ENCODE measurements around a stretch of chr2.

GRCh38 chr2:43276598-43277844, 50.6 kb upstream of the ZFP36L2 start:
- PRO-cap, 2 experiments, result peak in 2 of 2 experiments; most common plus-strand start chr2:43276831 (in 2); most common minus-strand start chr2:43276804 (in 2)
- RAMPAGE, long total RNA, 5 experiments, result no peak in any of the 5 experiments

GRCh38 chr2:43331341-43331927, 105.0 kb upstream of the ZFP36L2 start:
- PRO-cap, 2 experiments, result peak in 1 of 2 experiments; most common plus-strand start chr2:43331613 (in 1); most common minus-strand start chr2:43331555 (in 1)
- RAMPAGE, long total RNA, 5 experiments, result no peak in any of the 5 experiments

GRCh38 chr2:43456251-43456633, 139.6 kb downstream of the THADA start:
- PRO-cap, 2 experiments, result no peak in any of the 2 experiments
- RAMPAGE, long total RNA, 5 experiments, result no peak in any of the 5 experiments

GRCh38 chr2:43666402-43666601, 9.9 kb downstream of the C1GALT1C1L start:
- PRO-cap, 2 experiments, result no peak in any of the 2 experiments
- RAMPAGE, long total RNA, 5 experiments, result no peak in any of the 5 experiments

DNA sequence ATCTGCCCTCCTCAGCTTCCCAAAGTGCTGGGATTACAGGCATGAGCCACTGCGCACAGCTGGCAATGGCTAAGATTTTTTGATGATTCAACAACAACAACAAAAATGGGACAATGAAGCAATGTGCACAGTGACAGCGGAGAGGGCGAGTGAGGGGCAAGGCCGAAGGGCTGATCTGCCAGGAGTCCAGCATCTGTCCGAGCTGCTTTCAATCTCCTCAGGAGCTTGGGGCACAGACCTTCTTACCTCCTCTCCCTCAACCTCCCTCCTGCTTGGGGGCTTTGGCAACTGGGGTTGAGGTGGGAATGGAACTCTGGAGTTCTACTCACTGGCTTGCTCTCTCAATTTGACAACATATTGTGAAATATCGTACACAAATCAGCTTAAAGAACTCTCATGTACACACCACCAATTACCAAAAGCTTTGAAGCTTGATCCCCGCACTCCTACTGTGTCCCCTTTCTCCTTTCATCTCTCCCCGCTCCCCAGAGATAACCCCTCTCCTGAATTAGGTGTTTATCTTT, 3.5 kb downstream of the ABCG8 start:
- PRO-cap, 2 experiments, result no peak in any of the 2 experiments
- RAMPAGE, long total RNA, 5 experiments, result no peak in any of the 5 experiments

- PRO-cap, 2 experiments, result no peak in any of the 2 experiments
- RAMPAGE, long total RNA, 5 experiments, result no peak in any of the 5 experiments
Observed at GRCh38 chr2:44081405-44081882, 85.7 kb upstream of the LRPPRC start.

DNA sequence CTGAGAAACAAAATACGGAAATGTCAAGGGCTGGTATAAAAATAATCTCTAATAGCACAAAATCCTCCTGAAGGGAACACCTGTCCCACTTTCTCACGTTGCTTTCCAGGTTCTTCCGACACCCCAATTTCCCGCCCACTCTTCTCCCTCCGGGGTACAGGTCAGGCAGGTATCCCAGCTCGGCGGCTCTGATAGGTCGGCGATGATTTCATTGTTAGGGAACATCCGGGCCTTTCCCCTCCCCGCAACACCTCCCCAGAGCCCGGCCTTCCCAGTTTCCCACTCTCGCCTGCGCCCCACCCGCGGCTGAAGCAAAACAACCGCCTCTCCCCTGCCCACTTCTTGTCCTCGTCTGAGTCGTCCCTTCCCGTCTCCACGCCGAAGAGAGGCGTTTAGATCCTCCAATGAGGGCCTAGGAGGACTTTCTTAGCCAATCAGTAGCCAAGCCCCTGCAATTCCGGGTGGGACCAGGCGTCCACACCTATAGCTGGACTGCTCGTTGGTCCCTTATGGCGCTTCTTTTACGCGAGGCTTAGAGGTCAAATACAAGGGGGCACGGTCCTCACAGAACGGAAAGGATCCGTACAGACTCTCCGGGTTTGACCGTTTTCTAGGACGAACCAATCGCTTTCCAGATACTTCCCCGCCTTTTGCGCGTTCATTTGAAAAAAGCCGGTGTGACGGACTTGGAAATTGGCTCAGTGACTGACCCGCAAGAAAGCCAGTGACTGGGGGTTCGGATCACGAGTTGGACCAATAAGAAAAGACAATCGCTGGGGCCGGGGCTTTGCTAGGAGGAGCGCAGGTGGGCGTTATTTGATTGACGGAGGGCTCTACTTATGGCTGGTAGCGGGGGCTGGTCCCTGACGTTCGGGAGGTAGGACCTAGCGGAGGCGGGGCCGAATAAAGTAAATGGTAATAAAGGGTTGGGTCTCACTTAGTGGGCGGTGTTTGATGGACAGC, 729 bp upstream of the PPM1B start:
- PRO-cap, 2 experiments, result peak in 2 of 2 experiments; most common plus-strand start position 258 of the sequence (in 1); most common minus-strand start position 354 of the sequence (in 2)
- RAMPAGE, long total RNA, 5 experiments, result no peak in any of the 5 experiments

GRCh38 chr2:44351386-44352185, 9.7 kb downstream of the PREPL start:
- PRO-cap, 2 experiments, result no peak in any of the 2 experiments
- RAMPAGE, long total RNA, 5 experiments, result no peak in any of the 5 experiments

GRCh38 chr2:44503639-44504130, 141.9 kb downstream of the CAMKMT start:
- PRO-cap, 2 experiments, result no peak in any of the 2 experiments
- RAMPAGE, long total RNA, 5 experiments, result no peak in any of the 5 experiments

- PRO-cap, 2 experiments, result no peak in any of the 2 experiments
- RAMPAGE, long total RNA, 5 experiments, result no peak in any of the 5 experiments
Observed at GRCh38 chr2:45168657-45169265, 159.5 kb upstream of the SIX2 start.

DNA sequence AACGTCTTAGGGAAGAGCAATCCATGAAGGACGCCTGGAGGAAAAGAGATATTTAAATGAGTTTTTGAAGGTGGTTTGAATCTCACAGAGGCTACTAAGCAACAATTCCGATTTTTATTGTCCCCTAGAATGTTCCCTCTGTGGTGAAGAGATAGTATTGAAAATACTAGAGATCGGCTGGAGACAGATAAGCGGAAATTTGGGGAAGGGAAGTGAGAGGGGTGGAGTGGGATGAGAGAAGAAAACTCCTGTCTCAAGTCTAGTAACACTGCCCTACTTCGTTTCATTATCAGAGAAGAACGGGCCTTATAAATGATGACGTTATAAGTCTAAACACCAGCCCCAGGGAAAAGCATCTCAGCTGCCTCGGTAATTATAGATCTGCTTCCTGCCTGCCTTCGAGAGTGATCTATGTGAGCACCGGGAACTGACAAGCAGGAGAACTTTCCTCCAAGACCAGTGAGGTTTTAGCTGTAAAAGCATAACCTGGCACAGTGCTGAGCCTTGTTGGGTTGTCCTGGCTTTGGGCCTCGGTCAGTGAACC, 227.8 kb upstream of the SIX2 start:
- PRO-cap, 2 experiments, result no peak in any of the 2 experiments
- RAMPAGE, long total RNA, 5 experiments, result no peak in any of the 5 experiments

GRCh38 chr2:45274127-45274599, 264.9 kb upstream of the SIX2 start:
- PRO-cap, 2 experiments, result no peak in any of the 2 experiments
- RAMPAGE, long total RNA, 5 experiments, result no peak in any of the 5 experiments

DNA sequence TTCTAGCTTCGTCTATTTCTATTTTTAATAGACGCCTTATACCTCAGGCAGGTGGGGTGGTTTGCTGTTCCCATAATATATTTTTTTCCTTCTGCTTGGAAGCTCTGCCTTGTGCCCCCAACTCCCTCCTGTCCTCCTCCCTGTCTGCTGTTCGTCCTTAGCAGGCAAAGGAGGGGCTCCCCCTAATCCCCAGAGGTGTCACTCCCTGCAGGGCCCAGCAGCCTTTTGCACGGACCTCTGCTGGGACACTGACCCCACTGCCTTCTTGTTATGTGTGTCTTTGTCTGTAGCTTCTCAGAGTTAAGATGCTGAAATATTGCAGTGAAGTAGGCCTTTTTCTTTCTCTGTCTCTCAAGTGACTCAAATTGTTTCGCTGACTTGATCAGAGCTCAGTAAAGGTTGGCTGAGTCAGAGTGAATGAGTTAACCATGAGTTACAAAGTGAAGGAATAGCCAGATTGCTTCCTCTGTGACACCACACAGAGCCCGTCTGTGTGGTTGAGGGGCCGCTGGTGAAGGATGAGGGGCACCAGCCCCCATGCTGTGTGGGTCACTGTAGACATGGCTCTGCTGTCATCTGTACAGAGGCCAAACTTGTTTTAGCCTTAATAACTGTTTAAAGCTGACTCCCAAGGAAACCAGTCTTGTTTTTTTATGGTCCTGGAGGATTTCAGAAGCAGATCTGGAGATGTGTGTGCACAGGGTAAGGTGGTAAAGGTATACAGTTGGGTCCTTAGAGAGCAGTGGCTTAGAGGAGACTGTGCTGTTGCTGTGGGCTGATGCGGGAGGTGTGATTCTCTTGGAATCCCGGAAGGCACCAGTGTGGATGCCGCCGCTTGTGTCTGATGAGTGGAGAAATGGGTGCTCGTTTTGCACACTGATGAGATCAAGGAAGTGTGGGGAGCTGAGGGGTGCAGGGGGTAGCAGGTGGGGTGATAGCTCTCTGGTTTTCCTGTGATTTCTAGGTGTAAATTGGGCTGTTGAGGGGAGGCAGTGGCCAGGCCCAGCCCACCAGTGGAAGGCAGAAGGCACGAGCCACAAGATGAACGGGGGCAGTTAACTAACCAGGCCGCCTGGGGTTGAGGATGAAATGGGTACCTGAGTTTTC, 47.9 kb downstream of the PRKCE start:
- PRO-cap, 2 experiments, result no peak in any of the 2 experiments
- RAMPAGE, long total RNA, 5 experiments, result no peak in any of the 5 experiments

DNA sequence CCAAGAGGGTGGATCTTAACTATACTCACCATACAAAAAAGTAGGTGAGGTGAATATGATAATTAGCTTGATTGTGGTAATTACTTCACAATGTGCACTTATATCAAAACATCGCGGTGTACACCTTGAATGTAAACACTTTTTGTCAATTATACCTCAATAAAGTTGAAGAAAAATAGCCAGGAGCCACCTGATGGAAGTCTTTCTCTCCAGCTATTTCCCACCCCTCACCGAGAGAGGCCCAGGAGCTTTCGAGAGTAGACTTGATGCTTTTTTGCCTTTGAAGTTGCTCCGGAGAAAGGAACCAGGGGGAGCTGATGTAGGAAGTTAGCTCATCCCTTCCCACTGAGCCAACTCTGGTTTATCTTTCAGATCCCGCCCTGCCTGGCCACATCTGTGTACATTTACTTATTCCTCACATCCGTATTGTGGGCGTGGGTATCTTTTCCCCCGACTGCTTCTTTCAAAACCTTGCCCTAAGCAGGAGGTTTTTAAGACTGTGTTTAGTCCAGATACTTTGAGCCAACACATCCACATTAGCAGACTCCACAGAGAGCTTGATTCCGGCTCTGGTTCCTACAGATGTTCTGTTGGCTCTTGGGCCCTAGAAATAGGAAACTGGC, 91.9 kb downstream of the PRKCE start:
- PRO-cap, 2 experiments, result peak in 1 of 2 experiments; most common minus-strand start position 358 of the sequence (in 1)
- RAMPAGE, long total RNA, 5 experiments, result no peak in any of the 5 experiments

GRCh38 chr2:45786808-45787368, 135.4 kb downstream of the PRKCE start:
- PRO-cap, 2 experiments, result no peak in any of the 2 experiments
- RAMPAGE, long total RNA, 5 experiments, result no peak in any of the 5 experiments

DNA sequence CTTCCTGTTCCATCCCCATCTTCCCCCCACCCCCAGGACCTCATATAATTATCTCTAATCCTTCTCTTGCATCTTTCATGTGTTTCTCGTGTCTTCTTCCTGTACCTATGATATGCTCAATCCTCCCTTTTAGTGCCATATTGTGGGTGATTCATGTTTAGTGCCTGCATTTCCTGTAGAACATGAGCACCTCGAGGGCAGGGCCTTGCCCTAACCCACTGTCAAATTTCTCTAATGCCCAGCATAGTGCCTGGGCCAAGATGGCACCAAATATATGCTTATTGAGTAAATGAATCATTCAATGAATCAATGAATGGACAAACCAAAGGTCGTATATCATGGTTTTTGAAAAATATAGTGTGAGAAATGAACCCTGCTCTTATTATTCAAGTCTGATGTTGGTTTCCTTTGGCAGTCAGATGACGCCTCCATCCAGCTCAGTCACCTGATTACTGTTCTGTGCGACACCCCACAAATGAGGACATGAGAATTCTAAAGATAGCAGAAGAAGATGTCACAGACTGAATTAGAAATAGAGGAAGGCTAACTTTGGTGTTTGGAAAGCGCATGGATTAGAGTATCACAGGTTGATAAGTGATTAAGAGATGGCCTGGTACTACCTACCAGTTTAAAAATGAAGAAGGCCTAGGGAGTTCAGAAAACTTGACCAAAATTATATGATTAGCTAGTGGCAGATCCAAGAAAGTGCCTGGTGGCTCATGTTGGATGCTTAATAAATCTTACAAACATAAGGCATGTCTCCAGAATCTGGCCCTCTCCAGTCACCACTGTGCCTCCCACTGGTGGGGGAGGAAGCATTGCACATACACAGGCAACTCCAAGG, 278.4 kb downstream of the PRKCE start:
- PRO-cap, 2 experiments, result no peak in any of the 2 experiments
- RAMPAGE, long total RNA, 5 experiments, result no peak in any of the 5 experiments

- PRO-cap, 2 experiments, result no peak in any of the 2 experiments
- RAMPAGE, long total RNA, 5 experiments, result no peak in any of the 5 experiments
Observed at GRCh38 chr2:46024998-46025424, 272.2 kb upstream of the EPAS1 start.

GRCh38 chr2:46299497-46300096, 2.4 kb downstream of the EPAS1 start:
- PRO-cap, 2 experiments, result peak in 2 of 2 experiments; most common plus-strand start chr2:46299911 (in 2); most common minus-strand start chr2:46299922 (in 2)
- RAMPAGE, long total RNA, 5 experiments, result no peak in any of the 5 experiments

DNA sequence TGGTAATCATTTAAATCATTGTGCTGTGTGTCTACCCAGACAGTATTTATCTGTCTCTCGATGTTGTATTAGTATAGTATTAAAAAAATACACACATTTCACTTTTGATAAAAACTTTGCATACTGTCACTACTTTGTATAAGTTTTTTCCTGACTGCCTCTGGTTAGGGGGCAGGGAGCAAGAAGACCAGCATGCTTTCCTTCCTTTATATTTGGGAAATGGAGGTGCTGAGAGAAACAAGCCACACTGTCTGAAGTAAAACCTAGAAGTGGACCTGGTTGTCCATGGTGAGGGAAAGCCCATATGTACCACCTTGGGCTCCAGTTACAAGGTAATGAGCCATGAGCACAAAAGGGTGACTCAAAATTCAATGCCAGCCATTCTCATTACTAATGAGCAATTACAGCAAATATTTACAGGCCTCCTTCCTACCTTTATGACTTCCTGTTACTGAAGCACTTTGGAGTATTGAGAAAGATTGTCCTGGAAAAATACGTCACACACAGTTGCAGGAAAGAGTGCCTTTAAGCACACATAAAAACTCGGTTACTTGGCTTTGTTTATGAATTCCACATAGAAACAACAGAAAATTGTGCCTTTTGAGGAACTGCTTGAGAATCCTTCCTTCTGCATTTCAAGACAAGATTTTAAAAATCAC, 9.1 kb downstream of the EPAS1 start:
- PRO-cap, 2 experiments, result peak in 2 of 2 experiments; most common plus-strand start position 506 of the sequence (in 2); most common minus-strand start position 337 of the sequence (in 1)
- RAMPAGE, long total RNA, 5 experiments, result no peak in any of the 5 experiments

- PRO-cap, 2 experiments, result no peak in any of the 2 experiments
- RAMPAGE, long total RNA, 5 experiments, result no peak in any of the 5 experiments
Observed at GRCh38 chr2:46306942-46307882, 10.0 kb downstream of the EPAS1 start.